Ascending aorta (tissue), 1 donor: ENCODE measurements around the genes NEK5, HNRNPA1L2 and PCDH17.

DNA sequence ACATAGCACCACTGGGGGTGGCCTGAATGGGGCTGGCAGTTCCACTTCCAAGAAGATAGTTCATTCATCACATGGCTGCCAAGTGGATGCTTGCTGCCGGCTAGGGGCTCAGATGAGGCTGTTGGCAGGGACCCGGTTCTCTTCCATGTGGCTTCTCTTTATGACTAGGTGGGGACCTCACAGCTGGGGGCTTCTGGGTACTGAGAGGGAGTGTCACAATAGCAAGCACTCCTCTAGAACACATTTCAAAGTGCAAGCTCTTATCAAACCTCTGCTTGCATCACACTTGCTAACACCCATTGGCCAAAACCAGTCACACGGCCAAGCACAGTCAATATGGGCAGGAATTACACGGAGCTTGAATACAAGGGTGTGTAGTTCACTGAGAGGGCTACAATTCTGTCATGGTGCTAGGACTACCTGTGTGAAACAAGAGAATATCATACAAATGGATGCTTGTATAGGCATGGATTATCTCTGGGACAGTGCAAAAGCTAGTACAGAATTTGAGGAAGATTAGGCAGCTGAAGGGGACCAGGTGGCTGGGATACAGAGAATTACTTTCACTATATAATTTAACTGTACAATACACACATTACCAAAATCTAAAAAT is 32.3 kb downstream of the ATP7B start:
- PRO-cap, result no peak

GRCh38 chr13:52127763-52128226 is 1.1 kb downstream of the NEK5 start:
- PRO-cap, result no peak

DNA sequence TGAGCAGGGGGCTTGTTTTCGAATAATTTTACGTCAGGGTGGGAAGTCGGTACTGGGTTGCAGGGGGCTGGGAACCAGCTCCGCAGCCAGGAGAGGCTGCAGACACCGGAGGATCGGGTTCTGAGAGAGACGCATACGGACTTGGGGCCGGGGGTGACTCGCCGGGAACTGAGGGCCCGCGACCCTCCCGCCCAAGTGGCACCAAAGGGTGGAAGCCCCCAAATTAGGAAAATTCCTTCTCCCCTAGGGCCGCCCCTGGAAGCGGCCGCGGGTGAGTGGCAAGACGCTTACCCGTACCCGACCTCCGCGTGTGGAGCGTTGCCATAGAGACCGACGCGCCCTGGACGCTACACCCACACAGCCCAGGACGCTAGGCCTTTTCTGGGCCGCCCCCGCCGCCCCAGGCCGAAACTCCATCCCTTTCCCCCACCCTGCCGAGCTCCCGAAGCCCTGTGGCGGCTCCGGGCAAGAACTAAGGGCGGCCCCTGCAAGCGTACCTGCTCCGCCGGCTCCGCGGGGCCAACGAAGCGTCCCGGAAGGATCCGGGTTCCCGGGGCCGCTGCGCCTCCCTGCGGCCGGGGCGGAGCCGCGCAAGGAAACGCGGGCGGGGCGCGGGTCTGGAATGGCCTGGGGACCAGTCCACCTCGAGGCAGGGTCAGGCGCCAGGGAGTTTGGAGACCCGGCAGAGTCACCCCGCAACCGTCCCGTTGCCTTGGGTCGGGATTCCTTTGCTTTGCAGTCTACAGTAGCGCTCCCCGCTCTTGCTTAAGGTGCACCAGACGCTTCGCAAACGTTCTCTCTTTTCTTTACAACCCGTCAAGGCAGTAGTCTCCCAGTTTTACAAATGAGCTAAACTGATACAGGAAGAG is at the start of gene NEK5:
NEK5 (minus strand) TSS at position 542 of the 869 bp plus-strand sequence.
- PRO-cap, result no peak

GRCh38 chr13:52642316-52642688 is at the start of gene HNRNPA1L2:
HNRNPA1L2 (plus strand) TSS chr13:52642431.
- PRO-cap, result unidirectional peak, plus-strand start at chr13:52642433

DNA sequence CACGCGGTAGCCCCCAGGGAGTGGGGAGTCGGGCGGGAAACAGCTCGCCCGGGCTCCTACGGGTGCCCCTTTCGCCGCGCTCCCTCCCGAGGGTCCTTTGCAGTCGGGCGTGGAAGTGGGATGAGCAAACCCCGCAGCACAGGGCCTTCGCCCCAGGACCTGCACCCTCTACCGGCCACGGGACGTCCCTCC is 478 bp downstream of the CNMD start:
- PRO-cap, result no peak

DNA sequence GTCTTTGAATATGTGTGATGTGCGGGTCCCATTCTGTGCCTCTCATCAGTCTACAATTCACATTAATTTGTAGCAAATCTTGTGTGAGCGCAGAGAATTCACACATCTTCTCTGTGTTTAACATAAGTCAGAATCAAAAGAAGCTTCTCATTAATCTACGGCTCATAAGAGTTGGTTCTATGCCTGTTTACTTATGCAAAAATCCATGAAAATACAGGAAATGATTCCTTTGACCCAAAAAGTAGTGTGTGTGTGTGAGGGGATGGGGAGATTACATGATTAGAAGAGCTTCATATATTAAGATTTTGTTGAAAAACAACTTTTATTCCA is 1094.4 kb downstream of the OLFM4 start:
- PRO-cap, result no peak

DNA sequence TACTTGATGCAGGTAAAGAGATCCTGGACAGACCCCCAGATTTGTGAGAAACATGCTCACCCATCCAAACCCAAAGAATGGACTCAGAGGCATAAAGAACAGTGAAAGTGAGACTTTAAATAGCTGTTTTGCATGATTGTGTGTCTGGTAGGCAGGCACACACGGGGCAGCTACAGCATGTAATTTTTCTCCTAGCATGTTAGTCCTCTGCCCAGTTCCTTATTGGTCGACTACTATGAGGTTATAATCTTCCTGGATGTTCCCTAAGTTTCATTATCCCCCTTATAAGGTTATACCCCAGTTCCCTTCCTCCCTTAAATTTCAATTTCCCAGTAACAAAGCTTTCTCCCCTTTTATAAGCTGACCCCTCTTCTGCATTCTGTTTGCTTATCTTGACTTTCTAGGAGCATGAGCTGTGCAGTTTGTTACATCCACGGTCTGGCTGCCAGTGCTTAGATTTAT is 1261.0 kb upstream of the PRR20A start:
- PRO-cap, result no peak

DNA sequence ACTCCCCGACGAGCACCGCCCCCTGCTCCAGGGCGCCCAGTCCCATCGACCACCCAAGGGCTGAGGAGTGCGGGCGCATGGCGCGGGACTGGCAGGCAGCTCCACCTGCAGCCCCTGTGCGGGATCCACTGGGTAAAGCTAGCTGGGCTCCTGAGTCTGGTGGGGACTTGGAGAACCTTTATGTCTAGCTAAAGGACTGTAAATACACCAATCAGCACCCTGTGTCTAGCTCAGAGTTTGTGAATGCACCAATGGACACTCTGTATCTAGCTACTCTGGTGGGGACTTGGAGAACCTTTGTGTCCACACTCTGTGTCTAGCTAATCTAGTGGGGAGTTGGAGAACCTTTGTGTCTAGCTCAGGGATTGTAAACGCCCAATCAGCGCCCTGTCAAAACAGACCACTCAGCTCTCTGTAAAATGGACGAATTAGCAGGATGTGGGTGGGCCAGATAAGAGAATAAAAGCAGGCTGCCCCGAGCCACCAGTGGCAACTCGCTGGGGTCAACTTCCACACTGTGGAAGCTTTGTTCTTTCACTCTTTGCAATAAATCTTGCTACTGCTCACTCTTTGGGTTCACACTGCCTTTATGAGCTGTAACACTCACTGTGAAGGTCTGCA is 404.7 kb upstream of the PRR20A start:
- PRO-cap, result no peak

DNA sequence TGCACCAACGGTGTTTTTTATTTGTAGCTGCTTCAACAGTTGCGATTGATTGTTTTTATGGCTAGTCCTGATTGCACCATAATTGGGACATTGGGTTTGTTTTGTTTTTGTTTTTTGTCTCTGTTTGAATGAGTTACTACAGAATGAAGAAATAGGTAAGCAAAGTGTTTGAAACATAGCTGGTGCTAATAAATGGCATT is 31.2 kb upstream of the PCDH17 start:
- PRO-cap, result unidirectional peak, plus-strand start at position 52 of the sequence

DNA sequence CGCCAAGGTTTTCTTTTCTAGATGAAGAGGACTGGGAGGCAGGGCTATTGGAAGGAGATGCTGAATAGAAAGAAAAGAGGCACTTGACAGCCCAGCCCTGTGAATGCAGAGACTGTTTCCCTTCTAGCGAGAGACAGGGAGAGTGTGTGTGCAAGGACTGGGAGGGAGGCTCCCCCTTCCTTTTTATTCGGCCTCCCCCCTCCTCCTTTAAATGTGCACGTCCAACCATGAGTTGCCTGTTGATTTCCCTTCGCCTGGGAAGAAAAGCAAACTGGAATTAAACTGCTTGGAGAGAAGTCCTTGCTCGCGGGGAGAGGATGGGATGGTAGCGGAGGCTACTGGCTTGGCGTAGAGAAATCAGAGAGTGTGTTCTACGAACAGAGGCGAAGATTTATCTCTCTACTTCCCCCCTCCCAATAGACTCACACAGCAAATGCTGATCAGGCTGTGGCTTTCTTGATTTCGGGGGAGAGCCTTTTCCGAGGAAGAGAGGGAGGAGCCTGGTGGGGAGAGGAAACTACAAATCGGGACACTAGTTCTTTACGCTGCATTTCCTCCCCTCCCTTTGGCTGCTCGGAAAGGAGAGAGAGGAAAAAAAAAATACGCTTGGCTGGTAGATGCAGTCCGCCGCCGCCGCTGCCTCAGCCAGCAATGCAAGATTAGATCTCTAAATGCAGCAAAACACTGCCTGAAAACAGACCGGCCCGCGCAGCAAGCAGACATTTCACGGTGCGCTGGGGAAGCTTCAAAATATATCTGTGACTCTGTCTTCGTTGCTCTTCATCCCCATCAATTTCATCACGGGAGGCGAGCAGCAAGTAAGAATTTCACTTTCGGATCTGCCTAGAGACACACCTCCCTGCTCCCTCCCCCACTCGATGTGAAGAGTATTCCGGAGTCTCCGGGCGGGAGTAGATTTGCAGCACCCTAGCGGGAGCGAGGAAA is at the start of gene PCDH17:
PCDH17 (plus strand) TSS at position 548 of the 945 bp plus-strand sequence.
- PRO-cap, result no peak

DNA sequence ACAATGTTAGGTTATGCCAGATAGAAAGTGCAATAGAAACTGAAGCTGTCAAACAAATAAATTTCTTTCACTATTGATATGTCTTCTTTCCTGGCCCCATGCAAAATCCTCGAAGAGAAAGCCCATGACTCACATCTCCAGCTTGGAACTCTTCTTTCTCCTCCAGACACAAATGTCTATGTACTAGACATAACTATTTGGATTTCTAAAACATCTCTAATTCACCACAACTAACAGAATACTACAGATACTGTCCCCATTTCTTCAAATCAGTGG is 670.1 kb downstream of the PCDH17 start:
- PRO-cap, result no peak

GRCh38 chr13:59342612-59342747 is 821.2 kb downstream of the DIAPH3 start:
- PRO-cap, result no peak

DNA sequence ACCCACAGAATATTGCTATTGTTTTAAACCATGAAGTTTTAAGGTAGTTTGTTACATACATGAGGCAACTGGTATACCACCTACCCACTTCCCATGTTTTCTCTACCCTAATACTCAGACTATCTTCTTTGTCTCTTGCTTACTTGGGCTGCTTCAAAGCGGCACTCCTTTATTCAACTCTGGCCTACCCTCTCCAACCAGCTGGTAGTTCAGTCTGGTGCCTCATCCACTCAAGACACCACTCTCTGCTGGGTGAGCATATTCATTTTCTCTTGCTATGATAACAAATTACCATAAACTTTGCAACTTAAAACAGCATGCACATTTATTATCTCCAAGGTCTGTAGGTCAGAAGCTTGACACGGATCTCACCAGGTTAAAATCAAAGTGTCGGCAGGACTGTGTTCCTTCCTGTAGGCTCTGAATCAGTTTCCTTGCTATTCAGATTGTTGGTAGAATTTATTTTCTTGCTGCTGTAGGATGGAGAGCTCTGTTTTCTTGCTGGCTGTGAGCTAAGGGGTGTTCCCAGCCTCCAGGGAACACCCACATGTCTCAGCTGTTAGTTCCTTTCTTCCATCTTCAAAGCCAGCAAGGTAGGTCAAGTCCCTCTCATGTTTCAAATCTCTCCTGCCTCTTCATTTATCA is 666.0 kb downstream of the DIAPH3 start:
- PRO-cap, result no peak

DNA sequence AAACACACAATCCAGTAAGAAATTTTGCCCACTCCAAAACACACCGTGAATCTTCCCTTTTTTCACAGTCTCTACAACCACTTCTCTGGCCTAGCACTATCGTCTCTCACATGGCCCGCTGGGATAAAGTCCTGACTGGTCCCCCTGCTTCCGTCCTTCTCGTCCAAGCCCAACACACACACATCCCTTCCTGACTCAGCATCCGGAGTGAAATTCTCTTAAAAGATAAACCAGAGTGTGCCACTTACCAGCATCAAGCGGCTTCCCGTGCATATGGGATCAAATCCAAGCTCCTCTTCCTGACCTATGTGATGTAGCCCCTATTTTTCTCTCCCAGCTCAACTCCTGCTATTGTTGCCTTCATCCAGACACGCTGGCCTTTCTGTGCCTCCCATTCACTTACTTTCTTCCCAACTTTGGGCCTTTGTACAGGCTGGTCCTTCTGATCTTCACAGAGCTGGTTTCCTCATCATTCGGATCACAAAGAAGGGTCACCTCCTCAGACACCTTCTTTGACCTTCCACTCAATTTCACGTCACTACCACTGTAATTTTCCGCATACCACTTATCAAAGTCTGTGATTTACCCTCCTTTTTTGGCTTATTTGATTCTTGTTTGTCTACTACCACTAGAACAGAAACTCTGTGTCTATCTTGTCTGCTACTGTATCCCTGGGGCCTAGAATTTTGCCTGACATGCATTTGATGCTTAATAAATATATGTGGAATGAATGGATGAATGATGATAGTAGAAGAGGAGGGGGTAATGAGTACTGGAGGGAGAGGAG is 530.3 kb downstream of the DIAPH3 start:
- PRO-cap, result no peak

GRCh38 chr13:60405259-60405728 is 8.3 kb downstream of the TDRD3 start:
- PRO-cap, result no peak

GRCh38 chr13:61339089-61339374 is 76.6 kb downstream of the PCDH20 start:
- PRO-cap, result no peak

GRCh38 chr13:66659555-66660440 is 570.3 kb downstream of the PCDH9 start:
- PRO-cap, result no peak

DNA sequence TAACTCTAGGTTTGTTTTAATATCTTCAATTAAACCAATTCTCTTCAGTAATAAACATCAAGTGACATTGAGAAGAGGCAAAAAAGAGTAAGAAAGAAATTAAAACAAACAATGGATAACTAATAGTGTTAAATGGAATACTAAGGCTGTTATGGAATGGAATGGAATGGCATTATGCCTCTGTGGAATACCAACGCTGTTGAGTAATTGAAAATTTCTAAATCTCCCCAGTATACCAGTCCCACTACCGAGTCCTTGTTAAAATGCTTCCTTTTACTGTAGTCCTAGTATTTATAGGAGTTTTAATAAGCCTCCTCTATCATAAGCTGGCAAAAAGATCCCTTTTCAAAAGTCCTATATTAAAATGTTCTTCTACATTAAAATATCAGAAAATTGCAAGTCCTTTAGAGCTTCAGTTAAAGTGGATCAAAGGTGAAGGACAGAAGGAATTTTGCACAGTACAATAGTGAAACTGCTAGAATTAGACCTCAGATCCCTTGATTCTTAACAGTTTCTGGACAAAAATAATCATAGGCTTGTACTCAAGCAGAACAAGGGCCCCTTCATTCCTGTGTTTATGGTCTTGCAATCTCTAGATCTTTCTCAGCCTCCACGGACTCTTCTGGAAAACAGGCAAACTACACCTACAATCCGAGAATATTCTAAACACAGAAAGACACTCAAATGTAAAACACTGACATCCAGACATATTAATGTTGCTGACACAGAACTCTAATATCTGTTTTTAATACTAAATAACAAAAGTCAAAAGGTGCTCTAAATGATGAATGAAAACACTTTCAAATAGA is 128.2 kb downstream of the PCDH9 start:
- PRO-cap, result no peak

DNA sequence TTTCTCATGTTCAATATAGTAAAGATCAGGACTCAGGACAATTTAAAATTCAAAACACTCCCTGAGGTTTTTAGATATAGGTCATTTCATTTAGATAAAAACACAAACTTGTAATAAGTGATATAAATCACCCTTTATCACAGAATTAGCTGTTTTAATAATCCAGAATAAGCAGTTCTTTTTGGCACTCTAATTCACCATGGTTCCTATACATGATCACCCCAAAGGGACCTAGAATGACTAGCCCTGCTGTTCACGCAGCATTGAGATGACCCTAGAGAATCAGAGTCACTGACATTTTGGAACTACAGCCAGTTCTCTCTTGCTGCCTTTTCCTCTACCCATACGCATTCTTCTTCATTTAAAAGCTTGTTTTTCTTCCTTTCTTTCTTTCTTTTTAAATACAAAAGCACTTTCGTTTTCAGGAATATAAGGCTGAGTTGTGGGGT is 95.9 kb downstream of the PCDH9 start:
- PRO-cap, result no peak

DNA sequence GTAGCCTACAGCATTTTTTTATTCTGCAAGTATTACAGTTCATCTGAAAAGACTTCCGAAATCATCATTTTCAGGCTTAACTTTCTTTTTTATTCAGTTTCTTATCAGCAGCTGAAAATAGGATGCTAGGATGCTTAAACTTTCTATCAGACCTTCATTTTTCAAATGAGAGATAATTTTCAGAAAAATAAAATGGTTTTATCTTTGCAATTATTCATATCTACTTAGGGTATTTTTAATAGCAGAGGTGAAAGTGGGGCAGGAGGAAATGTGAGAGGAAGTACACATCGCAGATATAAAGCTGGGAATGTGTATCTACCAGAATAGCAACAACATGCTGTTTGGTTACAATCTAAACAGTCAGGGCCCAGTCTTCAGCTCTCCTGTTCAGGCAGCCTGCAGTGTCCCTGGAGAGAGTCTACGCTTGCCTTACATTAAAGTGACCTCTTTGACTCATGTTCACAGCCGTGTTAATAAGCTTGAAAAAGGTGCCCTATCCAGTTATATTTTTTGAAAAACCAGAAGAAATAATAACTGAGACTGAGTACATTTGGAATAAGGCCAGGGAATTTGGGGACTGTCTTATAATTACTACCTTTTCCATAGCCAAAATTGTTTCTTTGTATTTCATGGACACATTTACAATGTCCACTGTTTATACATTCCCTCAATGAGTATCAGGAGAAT is 82.9 kb downstream of the PCDH9 start:
- PRO-cap, result no peak